Skeletal muscle tissue (tissue), 7 donors: ENCODE results near the gene AADAC.

DNA sequence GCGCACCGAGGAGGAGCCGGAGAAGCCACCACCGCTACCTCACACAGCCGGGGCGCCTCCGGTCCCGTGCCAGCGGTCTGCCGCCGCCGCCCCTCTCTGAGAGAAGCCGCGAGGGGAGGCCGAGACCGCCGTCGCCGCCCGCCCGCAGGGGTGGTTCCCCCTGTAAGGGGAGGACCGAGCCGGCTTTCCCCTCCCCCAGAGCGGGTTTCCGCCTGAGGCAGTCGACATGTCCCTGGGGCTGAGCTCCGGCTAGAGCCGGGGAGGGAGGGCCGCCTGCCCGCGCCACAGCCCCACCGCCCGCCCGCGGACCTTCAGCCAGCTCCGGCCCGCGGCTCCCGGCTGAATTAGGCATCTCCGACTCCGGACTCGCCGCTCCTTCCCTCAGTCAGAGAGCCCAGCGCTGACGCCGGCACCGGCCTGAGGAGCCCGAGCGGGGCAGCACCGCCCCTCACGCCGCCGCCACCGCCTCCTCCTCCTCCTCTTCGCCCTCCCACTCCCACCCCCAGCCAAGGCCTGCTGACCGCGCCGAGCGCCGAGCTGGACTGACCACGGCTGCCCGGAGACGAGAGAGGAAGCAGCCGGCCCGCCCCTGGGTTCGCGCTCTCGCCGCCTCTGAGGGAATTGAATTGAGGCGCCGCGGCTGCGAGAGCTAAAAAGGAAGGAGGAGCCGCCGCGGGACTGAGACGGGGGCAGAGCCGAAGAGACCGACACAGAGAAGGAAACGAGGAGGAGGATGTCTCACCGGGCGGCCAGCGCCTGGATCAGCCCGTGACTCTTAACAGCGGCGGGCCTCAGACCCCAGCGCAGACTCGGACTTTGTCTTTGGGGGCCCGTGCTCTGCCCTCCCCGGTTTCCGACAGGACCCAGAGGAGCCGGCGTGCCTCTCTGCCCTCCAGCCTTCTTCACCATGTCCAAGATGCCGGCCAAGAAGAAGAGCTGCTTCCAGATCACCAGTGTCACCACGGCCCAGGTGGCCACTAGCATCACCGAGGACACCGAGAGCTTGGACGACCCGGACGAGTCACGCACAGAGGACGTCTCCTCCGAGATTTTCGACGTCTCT, 677 bp downstream of the TSC22D2 start:
- PRO-cap, 3 experiments = peak in 3 of 3 experiments; most common plus-strand start position 198 of the sequence (in 3); most common minus-strand start position 164 of the sequence (in 2)
- RAMPAGE, long total RNA = no peak
- RRBS, 2 experiments = 1 to 2% methylated on average over 40 to 42 of the region's 105 CpGs

DNA sequence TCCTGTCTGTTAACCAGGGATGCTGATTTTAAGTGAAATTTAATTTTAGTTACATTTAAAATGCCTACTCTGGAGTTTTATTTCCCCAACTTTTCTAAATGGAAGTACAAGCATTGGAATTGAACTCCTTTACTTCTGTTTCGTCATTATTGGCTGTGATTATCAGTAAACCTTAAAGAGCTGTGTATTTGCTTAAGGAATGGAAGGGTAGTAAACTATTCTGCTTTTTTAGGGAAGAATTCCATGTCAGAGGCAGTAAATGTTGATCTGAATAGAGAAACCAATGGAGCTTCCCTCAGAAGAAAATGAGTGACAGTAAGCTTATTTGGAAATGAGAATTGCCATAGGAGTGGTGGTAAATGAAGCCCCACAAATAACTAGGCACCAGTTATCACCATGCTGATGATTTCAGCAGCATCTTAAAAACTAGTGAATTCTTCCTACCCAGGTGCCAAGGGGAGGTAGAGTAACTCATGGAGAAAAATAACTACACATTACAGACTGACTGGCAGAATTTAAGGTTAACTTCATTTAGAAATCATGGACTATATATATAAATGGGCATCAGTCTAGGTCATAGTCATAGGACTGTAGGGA, 20.9 kb downstream of the TSC22D2 start:
- PRO-cap, 3 experiments = no peak in any of the 3 experiments
- RAMPAGE, long total RNA = no peak
- RRBS, 2 experiments = no CpG with 5 or more reads among the region's 1 CpG

DNA sequence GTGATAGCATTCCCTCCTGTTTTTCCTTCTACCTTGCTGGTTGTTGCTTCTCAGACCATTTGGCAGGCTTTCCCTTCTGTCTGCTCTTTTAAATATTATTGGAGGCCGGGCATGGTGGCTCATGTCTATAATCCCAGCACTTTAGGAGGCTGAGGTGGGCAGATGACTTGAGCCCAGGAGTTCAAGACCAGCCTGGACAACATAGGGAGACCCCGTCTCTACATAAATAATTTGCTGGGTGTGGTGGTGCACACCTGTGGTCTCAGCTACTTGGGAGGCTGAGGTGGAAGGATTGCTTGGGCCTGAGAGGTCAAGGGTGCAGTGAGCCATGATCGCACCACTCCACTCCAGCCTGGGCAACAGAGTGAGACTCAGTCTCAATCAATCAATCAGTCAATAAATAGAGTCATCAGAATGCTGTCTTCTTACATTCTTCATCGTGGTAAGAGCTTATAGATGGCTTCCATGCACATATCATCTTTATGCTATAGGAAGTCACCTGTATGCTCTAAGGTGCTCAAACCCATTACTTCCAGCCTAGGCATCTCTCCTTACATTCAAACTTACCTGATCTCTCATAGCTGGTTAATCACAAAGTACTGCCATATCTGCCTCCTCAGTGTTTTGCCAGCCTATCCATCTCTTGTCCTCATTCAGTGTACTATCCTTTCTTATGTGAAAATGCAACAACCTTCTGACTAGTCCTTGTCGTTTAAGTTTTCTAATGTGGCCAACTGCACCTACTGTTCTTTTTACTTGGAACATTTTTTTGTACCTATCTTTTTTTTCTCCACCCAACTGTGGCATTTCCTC, 33.5 kb downstream of the TSC22D2 start:
- PRO-cap, 3 experiments = no peak in any of the 3 experiments
- RAMPAGE, long total RNA = no peak
- RRBS, 2 experiments = no CpG with 5 or more reads among the region's 5 CpGs

DNA sequence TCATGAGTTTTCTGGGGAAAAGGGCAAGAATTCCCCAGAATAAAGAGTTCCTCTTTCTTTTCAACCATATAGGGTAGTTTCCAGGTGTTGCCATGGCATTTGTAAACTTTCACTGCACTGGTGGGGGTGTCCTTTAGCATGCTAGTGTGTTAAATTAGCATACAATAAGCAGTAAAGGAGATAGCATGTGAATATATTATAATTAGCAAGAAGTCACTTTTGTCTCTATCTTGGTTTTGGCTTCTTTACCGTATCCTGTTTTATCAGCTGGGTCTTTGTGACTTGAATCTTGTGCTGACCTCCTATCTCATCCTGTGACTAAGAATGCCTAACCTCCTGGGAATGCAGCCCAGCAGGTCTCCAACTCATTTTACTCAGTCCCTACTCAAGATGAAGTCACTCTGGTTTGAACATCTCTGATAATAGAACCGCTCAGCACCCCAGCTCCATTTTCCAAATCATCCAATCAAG, 3.4 kb upstream of the SELENOT start:
- PRO-cap, 3 experiments = no peak in any of the 3 experiments
- RAMPAGE, long total RNA = no peak
- RRBS, 2 experiments = no CpG with 5 or more reads among the region's 2 CpGs

GRCh38 chr3:150737114-150737906, 25.7 kb downstream of the SIAH2 start:
- PRO-cap, 3 experiments = no peak in any of the 3 experiments
- RAMPAGE, long total RNA = no peak
- RRBS, 2 experiments = no CpG with 5 or more reads among the region's 8 CpGs

GRCh38 chr3:150739784-150740702, 22.9 kb downstream of the SIAH2 start:
- PRO-cap, 3 experiments = no peak in any of the 3 experiments
- RAMPAGE, long total RNA = no peak
- RRBS, 2 experiments = no CpG with 5 or more reads among the region's 8 CpGs

GRCh38 chr3:150740703-150741358, 22.1 kb downstream of the SIAH2 start:
- PRO-cap, 3 experiments = no peak in any of the 3 experiments
- RAMPAGE, long total RNA = no peak
- RRBS, 2 experiments = no CpG with 5 or more reads among the region's 10 CpGs

DNA sequence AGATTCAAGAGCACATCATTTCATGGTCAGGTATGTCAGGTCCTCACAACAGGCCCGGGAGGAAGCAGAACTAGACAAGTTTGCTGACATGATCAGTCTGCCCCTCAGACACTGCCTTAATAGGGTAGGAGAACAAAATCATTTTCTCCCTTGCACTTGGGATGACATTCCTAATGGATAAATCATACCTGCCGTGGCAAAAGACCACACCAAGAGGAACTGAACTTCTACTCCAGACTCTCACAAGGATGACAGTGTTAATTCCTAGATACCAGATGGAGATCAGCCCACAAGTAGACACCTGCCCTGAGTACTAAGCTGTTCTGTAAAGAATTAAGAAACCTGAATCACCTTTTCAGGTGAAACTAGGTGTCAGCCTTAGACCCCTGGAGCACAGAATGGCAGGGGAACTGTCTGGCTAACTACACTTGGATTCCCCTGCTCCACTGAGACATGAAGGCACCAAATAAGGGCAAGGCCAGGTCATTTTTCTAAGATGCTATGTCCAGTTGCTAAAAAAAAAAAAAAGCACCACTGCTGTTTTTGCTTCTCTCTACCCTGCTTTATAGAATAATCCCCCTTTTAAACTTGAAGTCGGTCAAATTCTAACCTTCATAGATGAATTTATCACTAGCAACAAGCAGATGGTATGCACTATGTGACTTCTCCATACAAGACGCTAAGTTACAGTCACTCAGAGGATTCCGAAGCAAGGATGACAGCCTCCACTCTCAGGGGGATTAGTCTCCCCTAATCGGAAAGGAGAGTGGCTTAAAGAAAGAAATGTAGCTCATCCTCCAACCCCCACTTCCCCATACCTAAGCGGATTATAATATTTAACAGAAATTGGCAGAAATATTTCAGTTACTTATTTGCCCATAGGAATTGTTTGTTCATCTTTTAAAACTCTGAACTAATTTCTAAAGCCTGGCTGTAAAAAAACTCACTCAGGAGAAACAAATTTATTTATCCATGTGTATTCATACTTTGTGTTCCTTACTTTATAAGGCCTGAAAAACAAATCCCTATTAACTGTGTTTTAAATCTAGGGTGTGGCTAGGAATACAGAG, 19.1 kb downstream of the SIAH2 start:
- PRO-cap, 3 experiments = no peak in any of the 3 experiments
- RAMPAGE, long total RNA = no peak
- RRBS, 2 experiments = no CpG with 5 or more reads among the region's 7 CpGs

GRCh38 chr3:150762247-150763032, 529 bp downstream of the SIAH2 start:
- PRO-cap, 3 experiments = peak in 1 of 3 experiments; most common plus-strand start chr3:150762598 (in 1); most common minus-strand start chr3:150762489 (in 1)
- RAMPAGE, long total RNA = no peak
- RRBS, 2 experiments = 2% methylated on average over 51 to 52 of the region's 84 CpGs

DNA sequence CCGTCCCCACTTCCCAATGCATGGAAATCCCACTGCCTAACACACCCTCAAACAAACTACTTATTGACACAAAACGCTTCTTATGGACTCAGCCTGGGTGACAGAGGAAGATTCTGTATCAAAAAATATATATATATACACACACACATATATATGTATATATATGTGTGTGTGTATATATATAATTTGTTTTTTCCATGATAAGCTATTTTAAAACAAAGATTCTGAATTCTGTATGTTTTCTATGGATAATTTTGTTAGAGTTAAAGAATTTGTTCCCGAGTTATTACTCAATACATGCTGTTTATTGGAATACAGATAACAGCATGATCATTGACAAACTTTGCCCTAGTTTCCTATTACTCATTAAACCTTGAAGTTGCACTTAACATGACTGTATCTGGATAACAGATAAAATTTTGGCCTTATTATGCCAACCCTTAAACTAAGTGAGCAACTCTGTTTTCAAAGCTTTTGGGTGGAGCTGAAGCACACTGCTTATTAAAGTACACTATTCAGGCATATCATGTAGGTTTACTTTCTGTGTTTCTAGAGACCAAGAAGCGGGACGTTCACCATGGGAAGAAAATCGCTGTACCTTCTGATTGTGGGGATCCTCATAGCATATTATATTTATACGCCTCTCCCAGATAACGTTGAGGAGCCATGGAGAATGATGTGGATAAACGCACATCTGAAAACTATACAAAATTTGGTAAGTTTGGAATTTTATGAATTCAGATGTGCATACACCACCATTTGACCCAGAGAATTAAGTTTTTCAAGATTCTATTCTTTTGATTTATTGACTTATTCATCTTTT, at the start of gene AADAC:
Gene AADAC (plus strand): TSS at position 531 of the 823 bp plus-strand sequence.
- PRO-cap, 3 experiments = no peak in any of the 3 experiments
- RAMPAGE, long total RNA = no peak
- RRBS, 2 experiments = no CpG with 5 or more reads among the region's 9 CpGs

DNA sequence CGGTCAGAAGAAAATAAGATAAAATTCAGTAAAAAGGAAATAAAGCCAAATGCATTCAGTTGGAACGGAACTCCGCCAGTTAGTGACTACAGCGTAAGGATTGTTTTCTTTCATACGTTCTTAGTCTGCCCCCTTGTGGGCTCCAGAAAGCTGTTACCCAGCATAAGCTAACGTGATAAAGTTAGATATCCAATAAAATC, 25.0 kb downstream of the AADAC start:
- PRO-cap, 3 experiments = no peak in any of the 3 experiments
- RAMPAGE, long total RNA = no peak
- RRBS, 2 experiments = no CpG with 5 or more reads among the region's 6 CpGs

- PRO-cap, 3 experiments = no peak in any of the 3 experiments
- RAMPAGE, long total RNA = no peak
- RRBS, 2 experiments = no CpG with 5 or more reads among the region's 3 CpGs
Measured at GRCh38 chr3:152159356-152159784, 109.4 kb upstream of the MBNL1 start.

DNA sequence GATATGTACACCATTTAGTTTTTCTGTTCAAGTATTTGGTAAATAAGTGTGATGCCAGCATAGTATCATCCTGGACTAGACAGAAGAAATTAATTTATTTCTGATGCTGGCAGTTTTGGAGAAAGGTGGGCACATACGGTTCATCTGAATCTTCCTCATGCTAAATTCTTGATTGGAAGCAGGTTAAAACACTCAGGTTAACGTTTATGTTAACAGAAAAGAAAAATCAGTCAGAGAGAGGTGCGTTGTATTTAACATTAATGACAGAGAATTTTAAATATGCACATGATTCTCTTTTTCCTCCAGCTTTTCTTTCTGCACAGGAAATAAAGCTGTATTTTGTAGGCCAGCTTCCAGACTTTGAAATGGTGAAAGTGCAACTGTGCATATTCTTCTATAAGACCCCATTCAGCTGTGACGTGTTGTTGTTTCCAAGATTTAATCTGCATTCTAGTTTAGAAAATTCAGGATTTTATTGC, 11.7 kb downstream of the MBNL1 start:
- PRO-cap, 3 experiments = no peak in any of the 3 experiments
- RAMPAGE, long total RNA = no peak
- RRBS, 2 experiments = no CpG with 5 or more reads among the region's 4 CpGs

DNA sequence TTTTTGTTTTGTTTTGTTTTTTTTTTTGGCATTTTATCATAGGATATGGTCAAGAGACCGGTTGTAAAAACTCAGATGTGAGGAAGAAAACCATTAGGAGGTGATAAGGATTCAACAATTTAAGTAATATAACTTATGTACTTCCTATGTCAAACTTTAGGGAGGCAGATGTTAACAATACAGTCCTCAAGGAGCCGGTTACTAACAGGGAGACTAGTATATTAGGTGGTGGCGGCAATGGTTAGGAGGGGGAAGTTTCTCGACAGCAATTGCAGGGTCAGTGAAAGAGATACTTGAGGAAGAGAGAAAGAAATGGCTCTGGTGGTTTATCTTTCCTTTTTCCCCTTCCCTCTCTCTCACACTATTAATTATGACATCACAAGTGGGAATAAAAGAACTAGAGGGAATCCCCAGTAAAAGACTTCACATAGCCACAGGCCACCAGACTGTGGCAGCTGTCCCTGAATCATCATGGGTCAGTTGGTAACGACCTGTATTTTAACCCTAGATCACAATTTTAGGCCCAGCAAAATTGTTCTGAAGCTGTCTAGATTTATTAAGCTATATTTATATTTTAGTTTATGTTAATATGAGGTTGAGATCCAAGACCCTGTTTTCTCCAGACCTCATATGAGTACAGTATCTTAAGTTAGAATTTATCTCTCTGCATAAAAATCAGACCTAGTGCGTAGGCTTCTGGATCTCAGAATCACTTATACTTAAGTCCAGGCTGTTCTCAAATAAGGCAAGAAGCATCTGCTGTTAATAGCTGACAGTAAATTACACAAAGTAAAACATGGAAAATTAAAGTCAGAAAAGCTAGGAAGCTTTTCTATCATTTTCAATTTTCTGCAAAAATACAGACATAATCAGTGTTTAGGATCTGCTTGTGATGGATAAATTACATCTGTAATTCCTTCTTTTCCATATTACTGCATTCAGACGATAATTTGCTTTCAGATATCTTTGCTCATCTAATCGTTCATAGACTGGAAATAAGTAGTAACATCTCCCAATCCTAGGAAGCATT, 40.4 kb downstream of the MBNL1 start:
- PRO-cap, 3 experiments = no peak in any of the 3 experiments
- RAMPAGE, long total RNA = no peak
- RRBS, 2 experiments = 10 to 15% methylated on average over 1 of the region's 8 CpGs

GRCh38 chr3:152318656-152319409, 50.1 kb downstream of the MBNL1 start:
- PRO-cap, 3 experiments = no peak in any of the 3 experiments
- RAMPAGE, long total RNA = no peak
- RRBS, 2 experiments = no CpG with 5 or more reads among the region's 1 CpG

- PRO-cap, 3 experiments = no peak in any of the 3 experiments
- RAMPAGE, long total RNA = no peak
- RRBS, 2 experiments = no CpG with 5 or more reads among the region's 3 CpGs
Measured at GRCh38 chr3:152341980-152342809, 73.5 kb downstream of the MBNL1 start.

DNA sequence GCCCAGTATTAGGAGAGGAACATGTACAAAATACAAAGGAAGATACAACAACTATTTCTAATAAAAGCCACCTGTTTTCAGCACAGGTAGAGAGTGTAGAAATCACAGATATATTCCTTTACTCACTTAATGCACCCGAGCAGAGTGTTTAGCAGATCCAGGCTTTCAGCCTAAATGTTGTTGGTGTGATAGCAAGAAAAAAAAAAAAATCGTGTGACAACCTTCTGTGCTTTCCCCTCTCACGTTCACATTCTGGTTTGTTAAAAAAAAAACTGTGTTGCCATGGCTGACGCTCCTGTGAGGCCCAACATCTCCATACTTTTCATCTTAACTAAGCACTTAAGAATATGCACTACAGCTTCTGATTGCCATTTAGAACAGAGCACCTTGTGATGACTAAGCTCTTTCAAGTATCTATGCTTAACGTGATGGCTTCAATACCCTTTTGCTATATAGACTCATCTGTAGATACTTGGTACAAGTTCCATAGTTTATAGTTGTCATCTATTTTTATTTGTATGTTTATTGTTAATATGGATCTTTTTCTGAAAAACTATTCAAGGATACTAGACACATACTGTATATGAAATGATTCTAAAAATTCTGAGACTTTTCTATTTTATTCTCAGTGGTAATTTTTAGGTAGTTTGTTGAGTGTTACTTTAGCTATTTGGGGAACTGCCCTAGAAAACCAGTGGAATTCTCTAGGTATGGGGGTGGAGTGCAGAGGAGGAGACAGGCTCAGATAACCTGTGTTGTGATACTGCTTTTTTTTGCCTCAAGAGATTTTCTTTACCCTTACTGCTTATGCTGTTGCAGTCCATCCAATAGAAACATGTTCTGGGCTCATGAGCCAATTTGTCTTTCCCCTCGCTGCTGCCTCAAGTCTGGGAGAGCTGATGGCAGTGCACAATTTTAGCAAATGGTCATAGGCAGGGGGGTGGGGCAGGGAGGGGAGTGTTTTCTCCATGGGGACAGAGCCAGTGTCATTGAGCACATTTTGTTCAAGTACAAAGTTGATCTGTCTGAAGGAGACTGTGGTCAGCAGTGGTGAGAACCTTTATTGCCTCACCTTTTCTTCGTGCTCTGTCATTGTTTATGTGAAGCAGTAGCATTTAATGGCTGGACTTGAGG, 134.6 kb downstream of the MBNL1 start:
- PRO-cap, 3 experiments = peak in 2 of 3 experiments; most common plus-strand start position 1,024 of the sequence (in 2); most common minus-strand start position 889 of the sequence (in 2)
- RAMPAGE, long total RNA = no peak
- RRBS, 2 experiments = no CpG with 5 or more reads among the region's 7 CpGs

DNA sequence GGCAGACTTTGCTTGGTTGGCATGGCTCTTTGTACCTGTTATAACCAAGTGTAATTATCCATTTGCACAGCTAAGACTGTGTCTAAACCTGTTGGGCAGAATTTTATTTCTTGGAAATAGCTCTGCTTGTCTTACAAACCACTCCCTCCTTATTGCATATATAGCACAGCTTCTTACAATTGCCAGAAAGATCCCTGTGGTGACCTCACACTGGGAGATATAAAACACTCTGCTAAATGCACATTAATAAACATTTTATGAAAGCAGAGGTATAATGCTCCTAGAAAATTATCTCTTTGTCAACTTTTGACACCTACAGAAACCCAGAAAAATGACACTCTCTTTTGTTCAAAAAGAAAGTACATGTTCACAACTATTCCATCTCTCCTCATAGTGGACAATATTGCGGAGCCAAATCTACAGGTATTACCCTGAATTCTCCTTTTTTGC, 107.1 kb downstream of the P2RY1 start:
- PRO-cap, 3 experiments = no peak in any of the 3 experiments
- RAMPAGE, long total RNA = no peak
- RRBS, 2 experiments = no CpG with 5 or more reads among the region's 1 CpG

- PRO-cap, 3 experiments = no peak in any of the 3 experiments
- RAMPAGE, long total RNA = no peak
- RRBS, 2 experiments = no CpG with 5 or more reads among the region's 4 CpGs
Measured at GRCh38 chr3:153138565-153139270, 23.3 kb upstream of the RAP2B start.

- PRO-cap, 3 experiments = no peak in any of the 3 experiments
- RAMPAGE, long total RNA = no peak
- RRBS, 2 experiments = no CpG with 5 or more reads among the region's 2 CpGs
Measured at GRCh38 chr3:153164177-153164443, 2.1 kb downstream of the RAP2B start.